OVCAR3 (cell line): Measurements from ENCODE around the genes FCRL5 and PYDC5.

DNA sequence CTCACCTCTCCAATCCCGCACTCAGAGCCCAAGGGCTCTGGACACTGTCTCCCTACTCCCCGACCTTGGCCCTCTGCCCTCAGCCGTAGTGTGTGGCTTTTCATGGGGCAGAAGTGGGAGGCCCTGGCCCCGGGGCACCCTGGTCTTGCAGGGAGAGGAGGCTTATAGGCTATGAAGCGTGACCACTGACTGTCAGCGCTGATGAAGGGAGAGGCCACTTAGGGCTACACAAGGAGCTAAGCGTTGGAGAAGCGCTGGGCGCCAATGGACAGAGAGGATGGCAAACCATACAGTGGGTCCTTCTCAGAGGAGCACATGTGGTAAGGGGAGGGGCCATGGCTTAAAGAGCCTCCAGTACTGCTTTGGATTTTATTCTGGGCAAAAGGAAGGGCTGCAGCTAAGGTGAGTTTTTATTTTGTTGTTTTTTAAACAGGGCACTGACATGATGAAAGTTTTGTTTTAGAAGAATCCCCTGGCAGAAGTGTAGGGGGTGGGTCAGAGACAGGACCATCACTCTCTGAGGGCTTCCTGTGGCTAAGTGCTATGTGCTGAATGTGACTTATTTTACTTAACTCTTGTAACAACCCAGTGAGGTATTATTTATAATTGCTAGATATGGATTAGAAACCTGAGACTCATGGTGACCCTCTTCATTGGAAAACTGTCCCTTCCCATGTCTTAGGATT, 7.8 kb downstream of the CRABP2 start:
- RRBS: no CpG with 5 or more reads among the region's 9 CpGs

- RRBS: no CpG with 5 or more reads among the region's 15 CpGs
Observed at GRCh38 chr1:156815787-156816583, 663 bp downstream of the SH2D2A start.

GRCh38 chr1:156894577-156895568, 1.4 kb downstream of the PEAR1 start:
- RRBS: 89% methylated on average over 3 of the region's 13 CpGs

DNA sequence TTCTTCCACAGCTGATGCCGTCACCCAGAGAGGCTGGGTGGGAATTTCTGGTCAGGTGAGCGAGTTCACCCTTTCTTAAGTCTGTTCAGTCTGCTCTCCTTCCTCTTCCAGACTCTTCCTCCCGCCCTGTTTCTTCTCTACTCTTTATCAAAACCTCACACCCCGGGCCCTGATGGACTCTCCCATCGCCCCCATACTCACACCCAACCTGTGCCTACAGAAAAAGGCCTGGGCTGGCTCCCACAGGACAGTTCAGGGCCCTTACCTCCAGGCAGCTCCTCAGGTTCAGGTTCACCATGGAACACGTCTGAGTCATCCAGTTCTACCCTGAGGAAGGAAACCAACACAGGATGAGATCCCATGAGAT, 20.7 kb downstream of the LRRC71 start:
- RRBS: no CpG with 5 or more reads among the region's 6 CpGs

- RRBS: 15% methylated on average over 1 of the region's 34 CpGs
Observed at GRCh38 chr1:157136851-157138130, 904 bp downstream of the ETV3 start.

DNA sequence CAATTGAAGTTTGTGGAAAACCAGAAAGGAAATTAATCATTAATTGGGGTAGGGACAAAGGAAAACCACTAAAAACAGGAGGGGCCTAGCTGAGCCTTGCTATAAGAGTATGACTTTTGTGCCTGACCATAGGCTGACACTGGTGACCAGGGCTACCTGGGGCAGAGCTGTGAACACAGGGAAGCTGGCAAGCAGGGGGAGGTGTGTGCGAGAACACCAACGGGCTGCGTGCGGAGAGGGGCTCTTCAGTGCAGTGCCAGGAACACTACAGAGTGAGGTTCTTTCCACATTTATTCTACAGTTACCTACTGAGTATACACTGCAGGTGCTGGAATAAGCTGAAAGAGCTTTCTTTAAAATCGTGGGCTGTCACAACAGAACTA, 102.6 kb upstream of the ETV3 start:
- RRBS: no CpG with 5 or more reads among the region's 5 CpGs

DNA sequence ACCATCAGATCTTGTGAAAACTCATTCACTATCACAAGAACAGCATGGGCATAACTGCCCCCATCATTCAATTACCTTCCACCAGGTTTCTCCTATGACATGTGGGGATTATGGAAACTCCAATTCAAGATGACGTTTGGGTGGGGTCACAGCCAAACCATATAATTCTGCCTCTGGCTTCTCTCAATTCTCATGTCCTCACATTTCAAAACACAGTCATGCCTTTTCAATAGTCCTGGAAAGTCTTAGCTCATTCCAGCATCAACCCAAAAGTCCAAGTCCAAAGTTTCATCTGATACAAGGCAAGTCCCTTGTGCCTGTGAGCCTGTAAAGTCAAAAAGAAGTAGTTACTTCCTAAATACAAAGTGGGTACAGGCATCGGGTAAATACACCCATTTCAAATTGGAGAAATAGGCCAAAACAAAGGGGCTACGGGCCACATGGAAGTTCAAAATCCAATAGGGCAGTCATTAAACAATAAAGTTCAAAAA, 113.0 kb downstream of the FCRL5 start:
- RRBS: no CpG with 5 or more reads among the region's 3 CpGs

- RRBS: no CpG with 5 or more reads among the region's 5 CpGs
Observed at GRCh38 chr1:157552263-157552760, at the start of gene FCRL5. Gene FCRL5 (minus strand): TSS chr1:157552515.

DNA sequence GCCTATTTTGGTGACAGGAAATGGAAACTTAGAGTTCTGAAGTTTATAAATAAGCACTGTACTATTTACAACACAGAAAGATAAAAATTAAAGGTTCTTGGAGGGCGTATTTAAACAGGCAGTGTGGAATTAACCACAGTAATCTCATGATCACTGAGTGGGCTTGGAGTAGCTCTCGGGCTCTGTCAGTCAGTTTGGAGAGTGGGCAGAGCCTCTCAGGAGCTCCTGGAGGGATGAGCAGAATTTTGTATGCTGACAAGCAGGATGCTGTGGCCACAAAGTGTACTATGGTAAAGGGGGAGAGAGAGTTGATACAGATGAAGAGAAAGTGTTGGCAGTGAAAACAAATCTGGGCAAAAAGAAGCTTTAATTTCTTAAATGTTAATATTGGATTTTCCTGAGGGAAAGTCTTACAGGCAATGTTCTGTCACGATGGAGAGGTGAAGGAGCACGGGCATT, 10.3 kb upstream of the FCRL5 start:
- RRBS: no CpG with 5 or more reads among the region's 4 CpGs

DNA sequence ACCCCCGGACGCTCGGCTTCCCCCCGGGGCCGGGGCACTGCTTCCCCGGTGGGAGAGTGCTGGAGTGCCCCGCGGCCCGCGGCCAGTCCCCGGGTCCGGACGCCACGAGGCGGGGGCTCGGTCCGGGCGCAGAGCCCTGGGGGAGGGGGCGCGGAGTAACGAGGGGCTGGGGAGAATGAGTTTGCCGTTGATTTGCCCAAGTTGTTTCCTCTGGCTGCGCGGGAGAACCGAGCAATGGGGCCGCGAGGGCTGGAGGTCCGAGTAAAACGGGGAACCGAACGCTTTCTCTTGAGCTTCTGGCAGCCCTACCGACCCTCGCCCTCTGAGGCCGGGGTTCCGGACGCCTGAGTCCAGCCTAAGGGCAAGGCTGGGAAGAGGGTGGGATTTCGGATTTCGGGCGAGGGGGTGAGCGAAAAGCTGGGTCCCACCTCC, 317 bp downstream of the KIRREL1 start:
- RRBS: 10% methylated on average over 7 of the region's 40 CpGs

GRCh38 chr1:157995101-157996328, 2.1 kb downstream of the KIRREL1 start:
- RRBS: no CpG with 5 or more reads among the region's 14 CpGs

DNA sequence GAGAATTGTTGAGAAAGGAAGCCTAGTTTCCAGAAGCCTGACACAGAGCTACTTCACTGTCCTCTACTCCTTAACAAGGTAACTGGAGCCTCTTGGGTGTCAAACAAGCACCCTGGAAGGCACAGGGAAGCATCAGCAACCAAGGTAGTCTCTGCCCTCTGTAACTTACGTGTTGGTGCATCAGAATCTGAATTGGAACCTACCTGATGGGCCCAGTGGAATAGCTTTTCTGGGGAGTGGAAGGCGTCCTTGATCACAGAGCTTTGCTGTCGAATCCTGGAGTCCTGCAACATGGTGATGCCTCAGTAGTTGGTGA, 30.7 kb downstream of the SMIM42 start:
- RRBS: no CpG with 5 or more reads among the region's 3 CpGs

GRCh38 chr1:158146746-158147423, 18.8 kb upstream of the SMIM42 start:
- RRBS: no CpG with 5 or more reads among the region's 6 CpGs

DNA sequence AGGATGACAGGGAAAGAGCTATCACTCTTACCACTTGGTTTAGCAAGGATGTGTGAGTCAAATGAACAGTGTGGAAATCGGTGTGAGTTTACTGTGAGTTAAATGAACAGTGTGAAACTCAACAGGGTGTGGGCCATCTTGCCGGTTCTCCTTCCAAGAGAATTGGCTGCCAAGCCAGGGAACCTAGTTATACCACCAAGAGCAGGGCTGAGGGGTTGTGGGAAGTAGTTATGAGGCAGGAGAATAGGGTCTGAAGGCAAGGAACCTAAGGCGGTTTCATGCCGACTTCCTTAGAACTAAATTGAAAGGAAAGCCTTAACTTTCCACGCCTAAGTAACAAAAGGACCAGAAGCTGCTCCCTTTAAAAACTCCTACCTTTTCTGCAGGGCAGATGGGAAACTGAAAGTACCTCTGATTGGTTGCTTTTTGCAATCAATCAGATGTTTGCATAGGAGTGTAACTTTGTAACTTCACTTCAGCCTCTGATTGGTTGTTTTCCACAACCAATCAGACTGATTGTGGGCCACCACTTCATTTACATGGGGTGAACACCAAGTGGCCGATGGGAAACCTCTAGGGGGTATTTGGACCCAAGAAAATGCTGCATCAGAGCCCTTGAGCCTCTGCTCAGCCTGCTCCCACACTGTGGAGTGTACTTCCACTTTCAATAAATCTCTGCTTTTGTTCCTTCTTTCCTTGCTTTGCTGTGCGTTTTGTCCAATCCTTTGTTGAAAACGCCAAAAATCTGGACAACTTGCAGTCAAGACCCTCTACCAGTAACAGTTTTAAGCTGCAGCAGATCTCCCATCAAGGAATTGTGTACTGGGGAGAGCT, 19.7 kb upstream of the SMIM42 start:
- RRBS: no CpG with 5 or more reads among the region's 8 CpGs

GRCh38 chr1:158177590-158178398, 2.9 kb upstream of the CD1D start:
- RRBS: no CpG with 5 or more reads among the region's 40 CpGs

DNA sequence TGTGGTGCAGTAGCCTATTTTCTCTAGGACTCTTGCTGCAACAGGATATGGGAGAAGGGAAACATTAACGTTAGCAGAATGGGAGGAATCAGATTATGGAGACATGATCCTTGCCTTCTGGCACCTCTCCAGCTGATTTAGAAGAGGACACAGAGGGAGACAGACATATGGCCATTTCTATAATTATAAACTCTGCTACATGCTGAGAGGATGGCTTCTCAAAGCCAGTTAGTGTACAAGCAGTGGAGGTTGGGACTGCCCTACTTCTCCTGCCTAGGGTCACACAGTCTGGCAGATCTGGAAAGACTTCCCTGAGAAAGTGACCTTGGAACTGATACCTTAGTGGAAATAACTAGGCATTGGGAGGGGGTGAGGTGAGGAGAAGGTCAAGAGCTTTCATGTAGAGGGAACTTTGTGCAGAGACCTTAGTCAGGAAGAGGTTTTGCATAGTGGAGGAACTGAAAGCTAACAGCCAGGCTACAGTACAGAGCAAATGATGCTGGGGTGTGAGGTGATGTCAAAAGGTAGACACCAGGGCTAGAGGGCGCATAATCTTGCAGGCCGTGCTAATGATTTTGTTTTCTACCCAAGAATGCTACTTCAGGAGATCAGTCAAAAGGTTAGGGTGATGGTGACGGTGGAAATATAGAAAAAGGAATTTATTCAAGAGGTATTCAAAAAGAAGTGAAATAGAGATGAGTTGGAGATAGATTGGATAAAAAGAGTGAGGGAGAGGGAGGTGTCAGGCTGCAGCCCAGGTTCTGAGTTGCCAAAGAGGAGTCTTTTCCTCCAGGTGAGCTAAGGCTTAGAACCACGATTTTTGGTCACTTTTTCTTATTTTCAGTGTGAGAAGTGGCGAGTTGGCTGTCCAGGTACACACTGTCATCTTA, 1.1 kb upstream of the CD1D start:
- RRBS: no CpG with 5 or more reads among the region's 6 CpGs

- RRBS: no CpG with 5 or more reads among the region's 2 CpGs
Observed at GRCh38 chr1:159002452-159003000, at the start of gene PYDC5. Gene PYDC5 (minus strand): TSS chr1:159002751.

GRCh38 chr1:159051294-159052074, 25.1 kb downstream of the AIM2 start:
- RRBS: no CpG with 5 or more reads among the region's 6 CpGs

GRCh38 chr1:159076373-159076633, 263 bp downstream of the AIM2 start:
- RRBS: no CpG with 5 or more reads among the region's 3 CpGs